GM12891 (cell line): ENCODE data around the gene RPL37A.

DNA sequence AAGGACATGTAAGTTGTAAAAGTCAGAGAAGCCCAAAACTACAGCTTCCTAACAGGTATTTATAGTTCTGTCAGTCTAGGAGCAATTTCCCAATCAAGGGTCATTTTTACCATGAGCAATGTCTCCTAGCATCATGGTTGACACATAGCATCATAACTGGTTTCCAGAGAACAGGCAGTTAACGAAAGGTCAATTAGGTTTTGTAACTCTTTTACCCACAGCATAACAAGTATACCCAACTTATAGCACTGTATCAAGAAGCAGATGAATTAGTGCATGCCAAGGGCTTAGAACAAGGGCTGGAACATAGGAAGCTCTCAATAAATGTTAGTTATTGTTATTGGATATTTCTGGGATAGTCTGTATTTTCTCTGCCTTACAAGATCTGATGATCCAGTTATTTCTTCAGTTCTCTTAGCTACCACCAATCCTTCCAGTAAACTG lies 110.1 kb downstream of the MREG start:
- RRBS, result no CpG with 5 or more reads among the region's 1 CpG

DNA sequence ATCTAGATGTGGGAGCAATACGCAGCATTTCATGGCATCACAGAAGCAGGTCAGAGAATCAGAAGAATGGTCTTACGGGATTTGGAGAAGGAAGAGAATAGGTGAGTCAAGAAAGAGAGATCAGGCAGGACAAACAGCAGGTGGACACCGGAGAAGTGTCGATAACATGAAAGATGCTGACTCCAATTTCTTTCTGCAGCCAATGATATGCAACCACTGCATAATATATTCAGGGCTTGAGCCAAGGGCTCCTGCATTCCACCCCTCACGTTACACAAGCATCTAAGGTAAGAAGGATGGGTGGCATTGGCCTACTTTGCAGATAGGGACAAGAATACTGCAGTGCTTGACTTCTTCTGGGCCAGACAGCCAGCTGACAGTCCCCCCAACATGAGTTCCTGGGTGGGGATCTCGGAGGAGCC lies 13.5 kb downstream of the MREG start:
- RRBS, result no CpG with 5 or more reads among the region's 6 CpGs

DNA sequence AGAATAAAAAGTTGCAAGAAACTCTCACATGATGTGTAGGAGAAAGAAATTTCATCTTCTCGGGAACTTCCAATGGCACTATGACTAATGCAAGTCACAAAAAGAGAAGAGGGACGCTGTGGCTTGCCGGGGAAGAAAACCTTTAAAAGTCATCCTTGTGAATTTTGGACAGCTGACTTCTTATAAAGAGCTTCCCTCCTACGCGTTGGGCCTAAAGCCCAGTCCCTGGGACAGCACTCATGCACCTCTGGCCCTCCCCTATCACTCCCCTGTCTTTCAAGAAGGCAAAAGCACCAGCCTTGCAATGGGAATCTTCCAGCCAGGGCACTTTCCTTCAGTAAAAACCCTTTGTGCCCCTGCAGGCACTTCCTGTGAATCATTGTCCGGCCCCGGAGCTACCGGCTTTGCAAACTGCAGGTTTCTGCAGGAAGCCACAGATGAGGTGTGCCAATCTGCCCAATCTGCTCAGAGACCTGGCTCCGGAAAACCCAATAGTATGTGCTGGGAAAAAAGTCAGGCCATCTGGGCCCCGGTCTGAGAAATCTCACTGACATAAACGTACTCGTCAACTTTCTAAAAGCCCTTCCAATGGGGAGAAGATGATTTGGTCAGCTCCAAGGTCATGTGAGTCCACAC lies 7.1 kb downstream of the MREG start:
- RRBS, result 5% methylated on average over 2 of the region's 12 CpGs

DNA sequence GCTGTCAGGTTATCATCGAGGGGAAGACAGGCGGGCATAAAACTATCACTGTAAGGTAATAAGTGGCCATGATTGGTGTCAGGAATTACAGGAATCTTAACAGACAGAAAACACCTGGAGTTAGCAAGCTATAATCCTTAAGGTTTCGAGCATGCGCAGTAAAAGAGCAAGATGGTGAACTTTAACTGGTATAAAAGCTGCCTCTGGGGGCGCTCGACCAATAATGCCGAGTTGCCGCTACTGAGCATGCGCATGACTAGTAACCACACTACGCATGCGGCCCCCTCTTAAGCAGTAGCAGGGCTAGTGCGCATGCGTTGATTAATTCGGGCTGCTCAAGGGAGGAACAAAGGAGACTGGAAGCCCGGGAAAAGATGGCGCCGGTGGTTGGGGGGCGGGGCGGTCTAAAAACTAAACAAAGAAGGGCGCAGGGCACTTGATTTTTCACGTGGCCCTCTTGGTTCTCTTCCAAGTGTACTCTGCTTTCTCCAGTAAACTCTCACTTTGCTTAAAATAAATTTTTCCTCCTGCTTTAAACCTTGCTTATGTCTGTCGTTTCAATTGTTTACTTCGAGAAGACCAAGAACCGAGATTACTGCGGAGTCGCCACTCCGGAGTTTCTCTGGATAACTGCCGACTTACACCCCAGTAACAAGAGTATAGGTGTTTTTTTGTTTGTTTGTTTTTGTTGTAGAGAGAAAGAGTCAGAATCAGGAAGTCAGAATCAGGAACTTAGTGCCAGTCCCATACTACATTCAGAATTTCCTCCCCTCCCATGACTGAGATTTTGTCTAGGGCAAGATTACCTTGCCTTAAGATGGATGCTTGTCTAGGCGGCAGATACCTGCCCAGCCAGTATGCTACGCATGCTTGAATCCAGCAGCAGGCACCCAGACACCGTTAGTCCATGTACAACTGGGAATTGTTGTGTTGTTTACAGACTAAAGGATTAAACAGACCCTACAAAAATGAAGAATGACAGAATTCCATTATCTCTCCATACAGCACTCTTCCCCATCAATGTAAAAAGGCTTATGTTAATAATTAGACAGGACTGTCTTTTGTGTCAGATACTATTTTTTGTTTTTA lies 5.8 kb downstream of the XRCC5 start:
- RRBS, result no CpG with 5 or more reads among the region's 31 CpGs

- RRBS, result no CpG with 5 or more reads among the region's 7 CpGs
These were observed 11.9 kb upstream of the RPL37A start for GRCh38 chr2:216486602-216487258.

- RRBS, result no CpG with 5 or more reads among the region's 53 CpGs
These were observed at the start of gene RPL37A for GRCh38 chr2:216498580-216499670. Gene RPL37A (plus strand): TSS chr2:216498844.

DNA sequence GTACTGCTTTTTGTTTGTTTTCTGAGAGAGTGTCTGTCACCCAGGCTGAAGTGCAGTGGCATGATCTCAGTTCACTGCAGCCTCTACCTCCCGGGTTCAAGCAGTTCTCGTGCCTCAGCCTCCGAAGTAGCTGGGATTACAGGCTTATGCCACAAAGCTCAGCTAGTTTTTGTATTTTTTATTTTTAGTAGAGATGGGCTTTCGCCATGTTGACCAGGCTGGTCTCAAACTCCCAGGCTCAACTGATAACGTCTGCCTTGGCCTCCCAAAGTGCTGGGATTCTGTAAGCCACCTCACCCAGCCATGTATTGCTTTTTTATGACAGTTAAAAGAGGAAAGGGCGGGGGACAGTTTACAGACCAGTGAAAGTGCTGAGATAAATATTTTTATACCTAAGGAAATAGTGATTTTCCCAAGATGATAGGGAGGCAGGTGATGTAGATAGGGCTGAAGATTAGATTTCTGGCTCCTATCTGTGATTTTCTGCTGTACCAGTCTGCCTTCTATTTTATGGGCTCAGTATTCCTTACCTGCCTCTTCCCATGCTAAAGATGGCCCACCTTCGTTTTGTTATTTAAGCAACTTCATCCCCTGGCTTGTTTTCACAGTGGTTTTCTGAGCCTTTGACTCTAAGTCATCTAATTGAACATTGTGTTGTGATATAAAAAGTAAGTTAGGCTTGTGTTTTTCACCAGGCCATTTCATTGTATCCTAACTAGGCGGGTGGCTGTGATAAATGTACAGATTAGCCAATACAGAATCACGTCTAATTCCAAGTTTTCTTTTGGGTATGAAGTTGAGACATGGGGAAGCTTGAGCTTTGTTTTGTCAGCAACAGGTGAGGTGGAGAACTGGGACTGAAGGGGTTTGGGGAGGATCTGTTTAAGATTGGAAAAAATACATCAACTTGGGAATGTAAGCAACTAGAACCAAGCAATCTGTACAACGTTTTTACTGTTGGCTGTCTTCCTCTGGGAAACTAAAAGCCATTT lies 5.0 kb downstream of the RPL37A start:
- RRBS, result no CpG with 5 or more reads among the region's 10 CpGs

DNA sequence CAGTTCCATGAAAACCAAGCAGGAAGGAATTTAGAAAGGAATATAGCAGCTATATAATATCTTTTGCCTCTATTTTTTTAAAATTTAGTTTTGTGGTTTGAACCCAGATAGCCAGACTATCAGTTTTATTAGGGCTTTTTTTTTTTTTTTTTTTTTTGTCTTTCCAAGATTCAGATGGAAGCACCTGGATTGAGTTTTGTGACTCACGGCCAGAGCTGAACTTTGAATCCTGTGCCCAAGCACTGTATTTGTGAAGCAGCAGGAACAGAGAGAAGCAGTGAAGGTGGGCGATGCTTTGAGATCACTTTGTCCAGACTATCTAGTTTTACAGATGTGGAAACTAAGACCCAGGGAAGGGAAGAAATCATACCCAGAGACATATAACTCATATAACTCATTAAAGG lies 33.9 kb downstream of the RPL37A start:
- RRBS, result no CpG with 5 or more reads among the region's 2 CpGs

- RRBS, result no CpG with 5 or more reads among the region's 6 CpGs
These were observed 46.9 kb downstream of the RPL37A start for GRCh38 chr2:216545445-216545943.

GRCh38 chr2:216615407-216616084 lies 17.7 kb upstream of the IGFBP2 start:
- RRBS, result no CpG with 5 or more reads among the region's 7 CpGs

- RRBS, result no CpG with 5 or more reads among the region's 4 CpGs
These were observed 19.9 kb upstream of the IGFBP5 start for GRCh38 chr2:216715270-216715534.

DNA sequence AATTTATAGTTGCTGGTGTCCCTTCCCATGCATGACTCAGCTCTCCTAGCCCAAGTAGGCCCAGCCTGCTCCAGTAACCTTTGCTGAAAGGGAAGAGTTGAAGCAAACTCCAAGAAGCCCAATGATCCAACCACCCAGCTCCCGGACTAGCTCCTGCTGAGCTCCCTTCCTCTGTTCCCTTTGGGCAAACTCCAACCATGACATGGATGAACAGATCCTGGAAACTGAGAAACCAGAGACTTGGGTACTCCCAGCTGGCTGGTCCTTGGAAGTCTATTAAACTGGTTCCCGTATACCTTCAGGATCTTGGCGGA lies 59.6 kb downstream of the TNP1 start:
- RRBS, result no CpG with 5 or more reads among the region's 3 CpGs

DNA sequence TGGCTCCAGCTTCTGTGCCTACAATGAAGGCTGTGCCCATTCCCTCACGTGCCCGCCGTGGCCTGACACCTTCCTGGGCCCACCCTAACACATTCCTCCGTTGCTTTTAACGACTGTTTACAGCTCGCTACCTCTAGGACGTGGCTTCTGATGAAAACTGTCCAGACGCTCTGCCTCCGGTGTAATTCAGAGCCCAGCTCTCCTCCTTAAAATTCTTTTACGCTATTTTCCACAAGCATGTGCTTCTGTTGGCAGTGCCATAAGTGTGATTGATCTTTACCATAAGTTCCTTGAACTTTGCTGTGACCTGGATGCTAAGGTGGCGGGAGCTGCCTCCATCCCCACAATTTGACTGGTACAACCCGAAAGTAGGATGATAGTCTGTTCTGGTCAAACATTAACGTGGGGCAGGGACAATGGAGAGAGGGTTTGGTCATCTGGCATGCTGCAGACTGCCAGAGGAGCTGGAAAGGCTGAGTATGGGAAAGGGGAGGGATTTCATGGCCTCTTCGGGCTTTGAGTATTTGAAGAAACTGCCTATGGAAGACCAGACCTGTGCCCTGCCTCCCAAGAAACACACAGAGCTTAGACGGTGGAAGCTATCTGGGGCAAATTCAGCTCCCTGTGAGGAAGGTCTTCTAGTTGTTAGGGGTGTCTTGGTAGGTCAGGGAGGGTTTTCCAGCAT lies 206.9 kb upstream of the TNP1 start:
- RRBS, result no CpG with 5 or more reads among the region's 15 CpGs

DNA sequence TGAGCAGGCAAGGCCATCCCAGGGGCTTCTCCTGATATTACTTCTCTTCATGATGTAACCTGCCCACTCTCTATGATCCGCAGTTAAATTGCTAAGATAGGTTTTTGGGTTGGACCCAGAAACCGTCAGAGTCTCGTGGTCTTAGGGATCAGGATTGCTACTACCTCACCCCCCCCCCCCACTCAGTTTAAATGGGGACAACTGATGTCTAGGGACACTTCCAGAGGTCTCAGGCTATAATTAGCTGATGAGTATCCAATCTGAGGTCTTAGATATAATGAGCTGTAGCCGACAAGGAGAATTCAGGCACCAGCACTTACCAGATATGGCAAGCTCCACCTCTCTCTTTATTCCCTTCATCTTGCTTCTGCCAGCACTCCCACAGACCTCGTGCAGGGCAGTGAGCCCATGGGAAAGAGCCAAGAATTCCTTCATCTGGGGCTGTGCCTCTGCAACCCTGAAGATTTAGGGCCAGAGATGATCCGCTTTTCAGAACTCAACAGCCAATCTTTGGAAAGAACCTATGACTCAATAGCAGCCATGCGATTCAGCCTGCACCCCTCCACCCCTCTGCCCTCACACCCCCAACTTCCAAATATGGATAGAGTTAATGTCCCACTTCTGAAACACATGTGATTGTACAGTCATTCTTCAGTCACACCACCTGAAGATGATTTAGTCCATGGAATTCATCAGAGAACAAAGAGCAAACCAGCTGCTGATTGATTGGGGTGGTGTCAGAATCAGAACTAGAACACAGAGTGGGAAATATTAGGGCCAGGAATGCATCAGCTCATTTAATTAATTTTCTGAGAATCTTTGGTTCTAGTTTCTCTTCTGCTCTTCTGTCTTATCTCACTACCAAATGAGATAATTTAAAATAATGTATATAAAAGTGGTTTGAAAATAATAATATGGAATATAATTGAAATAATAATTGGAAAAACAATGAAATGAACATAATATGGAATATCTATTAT lies 533.7 kb upstream of the TNP1 start:
- RRBS, result no CpG with 5 or more reads among the region's 7 CpGs

DNA sequence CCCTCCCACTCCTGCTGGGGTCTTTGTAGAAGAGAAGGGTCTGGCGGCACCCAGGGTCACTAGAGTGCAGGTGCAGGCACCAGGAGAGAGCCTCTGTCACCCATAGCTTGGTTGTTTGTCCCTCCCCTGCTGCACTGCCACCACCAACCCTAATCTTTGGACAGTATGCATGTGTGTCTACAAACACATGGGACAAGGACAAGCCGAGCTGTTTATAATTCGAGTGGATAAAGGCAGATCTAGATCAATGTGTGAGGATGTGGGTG lies 199.3 kb downstream of the TNS1 start:
- RRBS, result no CpG with 5 or more reads among the region's 3 CpGs

GRCh38 chr2:217838311-217839057 lies 164.3 kb downstream of the TNS1 start:
- RRBS, result no CpG with 5 or more reads among the region's 8 CpGs

DNA sequence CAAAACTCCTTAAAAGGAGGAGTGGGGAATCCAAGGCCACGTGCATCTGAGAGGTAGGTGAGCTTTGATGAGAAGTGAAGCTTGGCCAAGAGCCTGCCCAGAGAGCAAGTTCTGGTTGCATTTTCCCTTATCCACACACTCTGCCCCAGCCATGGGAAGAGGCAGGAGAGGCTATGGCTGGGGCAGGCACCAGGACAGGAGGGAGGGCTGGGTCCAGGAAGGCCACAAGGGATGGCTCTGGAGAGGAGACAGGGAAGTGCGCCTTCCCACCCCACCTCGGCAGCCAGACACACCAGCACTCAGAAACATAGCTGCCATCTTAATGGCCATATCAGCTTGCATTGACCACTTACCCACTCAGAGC lies 148.2 kb downstream of the TNS1 start:
- RRBS, result no CpG with 5 or more reads among the region's 3 CpGs

DNA sequence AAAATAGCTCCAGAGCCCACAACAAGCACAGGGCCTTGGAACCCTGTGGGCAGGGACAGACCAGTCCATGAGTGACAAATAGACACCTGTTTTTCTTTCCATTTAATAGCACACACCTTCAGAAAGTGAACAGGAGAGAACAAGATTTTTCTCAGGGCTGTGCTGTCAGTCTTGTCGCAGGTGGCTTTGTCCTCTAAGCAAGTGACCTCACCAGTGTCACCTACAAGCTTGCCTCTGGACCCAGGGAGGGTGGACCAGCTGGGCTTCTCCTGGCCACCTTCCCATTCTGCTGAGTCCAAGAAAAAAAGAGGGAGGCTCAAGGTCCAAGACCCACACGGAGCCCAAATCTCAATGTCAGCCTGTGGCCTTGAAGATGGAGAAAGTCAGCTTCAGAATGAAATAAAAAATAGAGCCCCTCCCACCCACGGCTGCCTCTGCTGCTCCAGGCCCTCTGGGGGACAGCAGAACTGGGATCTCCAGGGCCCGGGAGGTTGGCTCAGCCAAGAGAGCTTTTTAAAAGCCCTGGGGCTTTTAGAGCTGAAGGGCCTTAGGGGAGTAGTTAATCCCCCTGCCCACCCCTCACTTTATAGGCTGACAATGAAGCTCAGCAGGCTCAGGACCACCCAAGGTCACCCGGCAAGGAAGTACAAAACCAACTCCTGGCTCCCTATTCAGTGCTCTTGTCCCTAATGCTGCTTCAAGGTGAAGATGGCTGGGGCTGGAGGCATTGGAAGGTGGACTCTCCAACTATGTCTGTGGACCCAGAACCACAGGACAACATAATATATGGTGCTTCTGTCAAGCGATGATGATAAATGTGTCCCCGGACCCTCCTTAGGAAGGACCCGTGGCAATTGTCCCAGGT lies 145.8 kb downstream of the TNS1 start:
- RRBS, result no CpG with 5 or more reads among the region's 8 CpGs

- RRBS, result 81% methylated on average over 3 of the region's 9 CpGs
These were observed 74.3 kb downstream of the TNS1 start for GRCh38 chr2:217928112-217929290.